Amniotic epithelial cell (primary cell): Measurements from ENCODE around the genes SH3GLB1 and PKN2.

GRCh38 chr1:84273262-84273697 lies 28.2 kb upstream of the SAMD13 start:
- RRBS, result no CpG with 5 or more reads among the region's 2 CpGs

- RRBS, result no CpG with 5 or more reads among the region's 8 CpGs
Measured at GRCh38 chr1:84278802-84279626, 22.5 kb upstream of the SAMD13 start.

GRCh38 chr1:84298675-84299445 lies 2.6 kb upstream of the SAMD13 start:
- RRBS, result 3% methylated on average over 17 of the region's 48 CpGs

DNA sequence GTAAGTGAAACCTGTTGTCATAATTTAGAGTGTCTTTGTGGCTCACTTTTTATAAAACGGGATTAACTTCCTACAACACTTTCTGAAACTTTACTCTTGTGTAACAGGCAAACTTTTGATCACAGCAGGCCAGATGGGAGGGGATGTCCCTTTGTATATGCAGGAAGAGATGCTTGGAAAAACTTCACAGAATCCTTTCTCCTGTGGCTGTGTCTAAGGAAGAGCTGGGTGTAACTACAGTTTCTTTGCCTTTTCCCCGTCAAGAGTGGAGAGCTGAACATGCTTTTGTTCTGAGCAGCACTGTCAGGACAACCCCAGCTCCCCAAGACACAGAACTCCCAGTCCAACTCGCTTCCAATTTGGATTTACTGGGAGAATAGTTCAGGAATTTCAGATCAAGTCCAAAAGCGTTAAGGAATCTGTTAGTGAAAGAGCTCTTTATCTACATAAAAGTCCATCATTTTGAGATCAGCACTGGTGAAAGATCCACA lies 1.7 kb upstream of the SAMD13 start:
- RRBS, result no CpG with 5 or more reads among the region's 4 CpGs

GRCh38 chr1:84433116-84433630 lies 34.9 kb downstream of the DNASE2B start:
- RRBS, result no CpG with 5 or more reads among the region's 6 CpGs

- RRBS, result no CpG with 5 or more reads among the region's 12 CpGs
Measured at GRCh38 chr1:84505074-84505552, 1.1 kb upstream of the SPATA1 start.

DNA sequence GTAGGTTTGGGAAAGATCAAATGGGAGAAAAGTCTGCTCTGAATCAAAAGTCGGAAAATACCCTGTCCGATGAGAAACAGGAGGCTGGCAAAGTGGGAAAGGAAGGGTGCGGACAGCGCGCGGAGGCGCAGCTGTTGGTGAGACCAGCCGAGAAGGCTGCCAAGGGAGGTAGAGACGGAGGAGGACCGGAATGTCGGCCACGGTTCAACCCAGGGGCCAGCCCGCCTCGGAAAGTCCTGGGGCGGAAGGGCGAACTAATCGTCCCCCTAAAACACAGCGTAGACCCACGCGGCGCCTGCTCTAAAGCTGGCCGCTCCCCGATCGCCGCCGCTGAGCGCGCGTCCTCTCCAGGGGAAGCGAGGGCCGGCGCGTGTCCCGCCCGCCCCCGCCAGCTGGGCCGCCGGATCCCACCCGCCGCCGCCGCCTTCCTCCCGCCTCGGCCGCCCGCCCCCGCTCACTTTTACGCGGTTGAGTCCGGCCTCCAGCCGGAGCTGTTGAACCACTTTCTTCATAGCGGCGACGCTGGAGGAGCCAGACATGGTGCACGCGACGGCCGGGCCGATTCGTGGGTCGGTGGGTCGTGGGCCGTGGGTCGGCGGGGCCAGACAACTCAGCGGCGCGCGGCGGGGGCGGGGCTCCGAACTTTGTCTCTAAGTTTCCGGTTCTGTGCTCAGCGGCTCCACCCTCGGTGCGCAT lies 485 bp upstream of the SPATA1 start:
- RRBS, result 2% methylated on average over 23 of the region's 76 CpGs

GRCh38 chr1:84669608-84670195 lies 20.6 kb downstream of the SSX2IP start:
- RRBS, result no CpG with 5 or more reads among the region's 3 CpGs

DNA sequence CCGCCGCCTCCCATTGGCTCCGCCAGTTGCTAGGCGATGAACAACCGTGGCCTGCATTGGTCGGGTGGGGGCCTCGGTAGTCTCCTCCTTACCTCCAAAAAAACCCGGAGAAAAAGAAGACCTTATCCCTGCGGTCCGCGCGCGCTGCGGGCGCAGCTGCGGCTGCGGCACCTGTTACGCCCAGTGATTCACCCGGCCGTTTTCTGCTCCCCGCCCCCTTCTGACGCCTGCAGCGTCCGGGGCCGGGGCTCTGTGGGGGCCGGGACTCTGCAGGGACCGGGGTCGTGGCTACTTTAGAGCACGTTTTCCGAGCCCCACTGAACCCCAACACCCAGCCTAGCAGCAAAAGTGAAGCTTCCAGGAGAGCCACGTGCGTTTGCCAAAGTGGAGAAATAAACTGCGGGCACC lies 325 bp upstream of the SSX2IP start:
- RRBS, result 2% methylated on average over 13 of the region's 33 CpGs

DNA sequence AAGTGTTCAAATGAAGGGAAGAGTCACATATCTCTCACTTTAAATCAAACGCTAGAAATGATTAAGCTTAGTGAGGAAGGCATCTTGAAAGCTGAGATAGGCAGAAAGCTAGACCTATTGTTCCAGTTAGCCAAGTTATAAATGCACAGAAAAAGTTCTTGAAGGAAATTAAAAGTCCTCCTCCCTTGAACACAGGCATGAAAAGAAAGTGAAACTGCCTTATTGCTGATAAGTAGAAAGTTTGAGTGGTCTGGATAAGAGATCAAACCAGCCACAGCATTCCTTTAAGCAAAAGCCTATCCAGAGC lies 2.6 kb upstream of the SSX2IP start:
- RRBS, result no CpG with 5 or more reads among the region's 1 CpG

- RRBS, result no CpG with 5 or more reads among the region's 9 CpGs
Measured at GRCh38 chr1:85582912-85583517, 2.5 kb downstream of the CCN1 start.

GRCh38 chr1:86354565-86355173 lies 41.5 kb downstream of the ODF2L start:
- RRBS, result no CpG with 5 or more reads among the region's 2 CpGs

DNA sequence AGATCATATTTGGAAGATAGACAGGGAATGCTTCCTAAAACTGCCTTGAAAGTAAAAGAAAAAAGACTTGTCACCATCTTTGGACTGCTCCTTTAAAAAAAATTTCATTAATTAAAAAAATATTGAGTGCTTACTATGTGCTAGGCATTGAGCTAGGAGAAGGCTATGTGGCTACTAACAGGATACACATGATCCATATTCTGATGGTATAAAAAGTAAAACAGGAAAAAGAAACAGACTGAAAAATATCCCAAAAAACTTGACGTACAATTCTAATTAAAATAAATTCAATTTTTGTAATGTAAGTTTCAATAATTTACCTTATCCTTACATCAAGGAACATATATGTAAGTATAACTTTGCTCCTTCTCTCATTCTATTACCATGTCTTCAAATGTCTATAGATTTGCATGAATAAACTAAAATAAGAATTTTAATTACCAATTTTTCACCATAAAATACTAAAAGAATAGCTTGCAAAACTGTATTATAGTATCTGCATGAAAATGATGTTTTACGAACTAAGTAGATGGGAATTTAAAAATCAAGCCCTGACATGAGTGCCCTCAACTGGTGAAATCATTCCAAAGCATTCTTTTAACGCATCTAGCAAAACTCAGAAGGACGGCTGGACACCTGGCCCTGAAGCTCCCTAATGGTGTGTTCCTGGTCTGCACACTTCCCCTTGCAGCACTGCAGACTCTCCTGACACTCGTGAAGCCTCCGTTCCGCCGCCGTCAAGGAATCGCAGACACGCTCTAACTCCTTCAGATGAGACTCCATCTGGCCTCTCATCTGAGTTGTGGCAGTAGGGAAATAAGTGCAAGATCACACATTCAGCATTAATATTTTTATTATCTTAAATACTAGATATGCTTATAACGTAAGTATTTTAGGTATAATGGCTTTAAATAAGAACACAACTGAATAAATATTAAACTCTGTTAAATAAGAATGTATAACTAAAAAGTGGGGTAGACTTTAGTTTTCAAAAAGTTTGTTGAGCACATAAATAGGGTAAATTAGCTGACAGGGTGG lies 40.0 kb downstream of the ODF2L start:
- RRBS, result no CpG with 5 or more reads among the region's 12 CpGs

DNA sequence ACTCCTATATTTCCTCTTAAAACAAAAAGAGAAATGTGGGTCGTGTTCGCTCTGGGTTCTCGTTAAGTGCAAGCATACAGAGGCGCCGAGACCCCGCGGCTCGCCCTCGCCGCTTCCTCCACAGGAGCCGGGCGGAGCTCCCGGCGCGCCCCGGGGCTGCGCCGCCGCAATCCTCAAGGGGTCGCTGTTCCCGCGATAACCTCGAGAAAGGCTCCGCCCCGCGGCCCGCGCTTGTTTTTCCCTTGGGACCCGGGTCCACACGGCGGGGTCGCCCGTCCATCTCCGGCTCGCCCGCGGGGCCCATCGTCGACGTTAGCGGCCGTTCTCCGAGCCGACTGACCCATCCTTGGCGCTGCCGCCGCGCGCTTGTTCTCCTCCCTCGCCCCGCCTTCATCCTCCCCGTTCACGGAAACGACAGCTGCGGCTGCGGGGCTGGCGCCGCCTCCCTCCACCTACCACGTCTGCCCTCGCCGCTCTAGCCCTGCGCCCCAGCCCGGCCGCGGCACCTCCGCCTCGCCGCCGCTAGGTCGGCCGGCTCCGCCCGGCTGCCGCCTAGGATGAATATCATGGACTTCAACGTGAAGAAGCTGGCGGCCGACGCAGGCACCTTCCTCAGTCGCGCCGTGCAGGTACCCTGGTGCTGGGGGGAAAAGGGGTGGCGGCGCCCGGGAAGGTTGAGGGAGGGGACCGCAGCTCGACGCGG lies at the start of gene SH3GLB1:
Gene SH3GLB1 (plus strand): TSS at position 234 of the 703 bp plus-strand sequence.
- RRBS, result 3% methylated on average over 14 of the region's 88 CpGs

DNA sequence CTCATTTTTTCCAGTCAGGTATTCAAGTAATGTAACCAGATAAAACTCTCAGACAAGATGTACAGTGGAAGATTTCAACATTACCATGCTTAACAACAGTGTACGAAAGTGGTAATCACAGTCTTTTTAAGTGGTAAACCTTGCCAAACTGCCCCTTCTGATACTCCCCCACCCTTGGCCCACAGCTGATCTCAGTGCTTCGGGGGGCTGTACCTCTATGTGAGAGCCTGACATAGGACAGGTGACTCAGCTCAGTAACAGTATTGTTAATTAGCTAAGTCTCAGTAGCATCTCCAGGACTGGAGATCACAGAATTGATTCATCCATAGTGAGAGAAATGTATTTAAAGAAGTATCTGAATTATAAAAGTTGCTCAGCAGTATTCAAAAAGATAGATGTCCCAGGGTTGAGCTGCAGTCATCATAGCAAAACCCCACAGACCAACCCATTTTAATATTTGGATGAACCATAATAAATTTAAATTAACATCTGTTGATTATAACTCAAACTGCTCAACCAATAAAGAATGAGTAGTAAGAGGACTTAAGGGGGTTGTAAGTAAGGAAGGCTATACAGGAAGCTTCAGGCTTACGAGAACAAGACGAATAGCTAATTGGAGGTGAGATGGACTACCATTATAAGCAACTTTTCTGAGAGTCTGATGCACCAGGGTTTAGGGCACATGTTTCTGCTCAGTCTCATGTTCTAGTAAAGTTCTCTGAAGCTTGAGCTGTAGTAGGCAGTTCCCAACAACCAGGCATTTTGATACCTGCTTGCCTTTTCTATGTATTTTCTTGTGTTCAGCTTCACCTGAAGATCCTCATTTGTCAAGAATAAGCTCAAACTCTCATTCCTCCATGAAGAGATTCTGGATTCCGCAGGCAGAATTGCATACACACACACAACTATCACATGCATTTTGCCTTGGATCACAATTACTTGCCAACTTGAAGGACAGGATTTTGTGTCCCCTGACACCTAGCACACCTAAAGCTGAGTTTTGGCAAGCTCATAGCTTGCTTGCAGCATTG lies 45.0 kb downstream of the SH3GLB1 start:
- RRBS, result no CpG with 5 or more reads among the region's 5 CpGs

- RRBS, result no CpG with 5 or more reads among the region's 3 CpGs
Measured at GRCh38 chr1:86788191-86788873, 84.0 kb downstream of the SH3GLB1 start.

GRCh38 chr1:87131673-87132667 lies 196.7 kb upstream of the LMO4 start:
- RRBS, result 20% methylated on average over 10 of the region's 70 CpGs

DNA sequence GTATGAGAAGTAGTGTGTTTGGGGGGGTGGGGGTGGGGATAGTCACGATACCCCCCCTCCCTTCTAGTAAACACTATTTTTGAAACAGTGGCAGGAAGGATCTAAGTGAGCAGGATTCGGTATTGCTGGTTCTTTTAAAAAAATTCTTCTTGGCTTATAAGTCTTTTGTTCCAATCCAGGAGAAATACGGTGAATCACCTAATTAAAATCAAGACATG lies 805 bp downstream of the LMO4 start:
- RRBS, result no CpG with 5 or more reads among the region's 3 CpGs

DNA sequence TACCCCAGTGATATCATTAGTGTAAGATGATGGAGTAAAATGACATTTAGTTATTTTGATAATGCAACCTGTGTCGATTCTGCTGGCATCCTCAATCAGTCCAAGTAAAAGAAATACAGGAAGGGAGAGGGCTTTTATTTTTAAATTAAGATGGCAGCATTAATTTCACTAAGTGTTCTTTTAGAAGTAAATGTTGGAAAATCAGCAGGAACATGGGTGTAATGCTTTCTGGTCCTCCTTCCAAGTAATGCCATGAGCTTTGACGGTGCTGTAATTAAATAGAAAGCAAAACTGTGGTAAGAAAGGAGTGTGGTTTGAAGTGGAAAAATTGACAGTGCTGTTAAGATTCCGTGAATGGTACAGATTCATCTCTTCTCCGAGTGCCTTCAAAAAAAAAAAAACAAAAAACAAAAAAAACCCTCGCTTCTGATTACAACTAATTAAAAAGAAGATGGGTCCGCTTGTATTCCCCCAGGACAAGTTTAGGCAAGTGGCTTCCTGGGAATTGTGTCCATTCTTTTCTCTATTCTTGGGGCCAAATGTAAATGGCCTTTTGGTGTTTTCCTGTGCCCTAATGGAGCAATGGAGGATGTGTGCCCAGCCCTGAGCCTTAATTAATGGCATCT lies 5.0 kb downstream of the LMO4 start:
- RRBS, result no CpG with 5 or more reads among the region's 6 CpGs

- RRBS, result 3% methylated on average over 14 of the region's 92 CpGs
Measured at GRCh38 chr1:88683926-88684842, at the start of gene PKN2. Gene PKN2, plus strand, starts transcription at chr1:88684273.